PFSK-1 (cell line): Measurements from ENCODE around the genes CACNA1D, CACNA2D3 and ERC2.

- RRBS = no CpG with 5 or more reads among the region's 9 CpGs
Observed at GRCh38 chr3:53166802-53167350, 5.9 kb downstream of the PRKCD start.

- RRBS = no CpG with 5 or more reads among the region's 7 CpGs
Observed at GRCh38 chr3:53186156-53186347, 25.0 kb downstream of the PRKCD start.

DNA sequence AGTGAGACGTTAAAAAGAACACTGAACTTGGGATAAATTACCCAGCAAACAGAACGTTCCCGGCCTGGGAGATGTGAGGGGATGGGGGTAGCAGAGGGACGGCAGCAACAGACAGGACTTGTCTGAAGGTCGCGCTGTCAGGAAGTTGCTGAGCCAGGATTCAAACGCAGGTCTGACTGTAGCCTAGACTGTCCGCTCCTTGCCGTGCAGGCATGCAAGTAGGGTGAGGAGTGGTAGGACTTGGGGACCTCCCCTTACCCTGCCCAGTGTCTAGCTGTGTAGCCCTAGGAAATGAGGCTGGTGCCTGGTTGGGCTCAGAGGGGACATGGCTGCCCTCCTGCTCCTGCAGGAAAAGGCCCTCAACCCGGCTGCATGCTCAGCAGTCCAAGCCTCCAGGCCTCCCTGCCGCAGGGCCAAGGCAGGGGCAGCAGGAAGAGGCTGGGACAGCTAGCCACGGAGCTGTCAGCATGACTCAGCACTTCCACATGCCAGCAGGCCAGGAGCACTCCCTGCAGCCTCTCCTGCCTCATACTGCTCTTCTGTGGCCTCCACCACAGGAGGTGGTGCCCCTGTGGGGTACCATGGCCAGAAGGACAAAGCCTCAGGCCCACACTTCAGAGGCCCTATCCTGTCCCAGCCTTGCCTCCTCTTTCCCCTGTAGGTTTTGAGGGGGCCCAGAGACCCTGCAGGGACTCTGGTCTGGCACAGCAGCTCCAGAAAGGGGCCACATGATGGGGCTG lies 19.8 kb downstream of the TKT start:
- RRBS = no CpG with 5 or more reads among the region's 12 CpGs

DNA sequence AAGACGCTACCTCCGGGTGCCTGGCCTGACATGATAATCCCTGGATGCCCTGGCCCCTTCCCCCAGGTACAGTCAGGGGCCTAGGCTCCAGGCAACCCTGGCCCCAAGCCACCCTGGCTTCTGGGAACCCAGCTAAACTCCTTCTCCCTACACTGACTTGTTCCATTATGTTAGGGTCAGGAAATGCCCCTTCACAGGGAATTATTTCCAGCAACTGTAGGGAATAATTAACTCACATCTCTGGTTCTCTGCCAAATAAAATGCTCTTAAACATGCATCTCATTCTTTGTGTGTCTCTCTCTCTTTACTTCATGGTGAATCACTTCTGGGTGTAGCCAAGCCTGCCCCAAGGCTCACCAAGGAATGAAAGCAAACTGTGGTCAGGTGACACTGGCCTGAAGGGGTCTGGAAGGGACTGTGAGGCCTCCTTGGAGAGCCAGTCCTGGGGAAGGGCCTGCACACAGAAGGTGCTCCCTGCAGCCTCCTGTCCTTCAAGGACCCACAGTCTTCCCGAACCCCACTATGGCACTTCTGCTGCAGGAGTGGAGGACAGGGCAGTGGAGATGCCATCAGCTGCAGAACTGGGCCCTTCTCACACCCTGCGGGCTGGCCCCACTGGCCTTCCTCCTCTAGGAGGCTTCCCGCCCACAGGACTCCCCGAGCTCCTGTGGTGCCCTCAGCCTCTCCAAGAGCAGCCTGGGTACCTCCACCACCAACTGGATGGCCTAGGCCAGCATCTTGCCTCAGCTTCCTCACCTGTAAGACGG lies 17.6 kb downstream of the TKT start:
- RRBS = no CpG with 5 or more reads among the region's 7 CpGs

DNA sequence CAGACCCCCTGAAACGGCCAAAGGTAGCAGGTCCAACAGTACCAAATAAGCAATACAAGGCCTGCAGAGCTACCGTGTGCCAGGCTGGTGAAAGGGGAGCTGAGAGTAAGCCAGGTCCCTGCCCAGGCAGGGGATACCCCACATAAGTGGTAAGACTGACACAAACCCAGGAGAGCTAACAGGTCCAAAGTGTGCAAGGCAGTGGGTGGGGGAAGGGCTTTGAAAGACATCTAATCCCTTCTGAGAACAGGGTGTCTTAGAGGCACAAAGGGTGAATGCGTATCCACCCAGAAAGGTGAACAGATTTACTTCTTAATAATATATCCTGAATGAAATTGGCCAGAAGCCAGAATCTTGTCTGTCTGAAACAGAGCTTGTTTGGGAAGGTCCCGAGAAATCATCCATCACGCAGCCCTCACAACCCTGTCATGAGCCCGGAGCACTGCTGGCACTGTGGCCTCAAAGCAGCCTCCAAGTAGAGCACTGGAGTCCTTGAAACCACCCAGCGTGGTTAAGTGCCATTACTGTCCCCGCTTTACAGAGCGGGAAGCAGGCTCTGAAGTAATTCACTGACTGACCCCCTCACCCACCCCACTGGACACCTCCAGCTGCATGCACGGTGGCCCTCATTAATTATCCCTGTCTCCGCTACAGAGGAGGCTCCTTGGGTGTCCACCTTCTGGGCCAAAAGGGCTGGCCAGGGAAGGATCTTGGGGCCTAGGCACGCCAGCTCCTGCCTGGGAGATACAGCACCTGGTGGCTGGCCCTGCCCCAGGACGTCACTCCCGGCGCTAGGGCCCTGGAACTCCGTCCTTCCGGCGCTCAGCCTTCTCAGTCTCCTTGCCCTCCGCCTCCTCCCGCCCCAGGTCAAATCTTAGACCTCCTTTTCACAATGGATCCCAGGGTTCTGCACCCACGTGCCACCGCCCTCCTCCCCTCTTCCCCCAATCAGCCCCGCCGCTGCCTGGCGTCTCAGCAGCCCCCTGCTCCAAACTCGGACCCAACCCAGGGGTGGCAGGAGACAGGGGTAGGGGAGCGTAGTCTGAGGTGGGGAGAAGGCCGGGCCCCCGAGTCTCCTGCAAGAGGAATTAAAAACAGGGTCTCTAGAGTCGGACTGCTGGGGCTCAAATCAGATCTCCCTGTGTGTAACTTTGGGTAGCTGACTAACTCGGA lies 1.2 kb downstream of the TKT start:
- RRBS = no CpG with 5 or more reads among the region's 31 CpGs

DNA sequence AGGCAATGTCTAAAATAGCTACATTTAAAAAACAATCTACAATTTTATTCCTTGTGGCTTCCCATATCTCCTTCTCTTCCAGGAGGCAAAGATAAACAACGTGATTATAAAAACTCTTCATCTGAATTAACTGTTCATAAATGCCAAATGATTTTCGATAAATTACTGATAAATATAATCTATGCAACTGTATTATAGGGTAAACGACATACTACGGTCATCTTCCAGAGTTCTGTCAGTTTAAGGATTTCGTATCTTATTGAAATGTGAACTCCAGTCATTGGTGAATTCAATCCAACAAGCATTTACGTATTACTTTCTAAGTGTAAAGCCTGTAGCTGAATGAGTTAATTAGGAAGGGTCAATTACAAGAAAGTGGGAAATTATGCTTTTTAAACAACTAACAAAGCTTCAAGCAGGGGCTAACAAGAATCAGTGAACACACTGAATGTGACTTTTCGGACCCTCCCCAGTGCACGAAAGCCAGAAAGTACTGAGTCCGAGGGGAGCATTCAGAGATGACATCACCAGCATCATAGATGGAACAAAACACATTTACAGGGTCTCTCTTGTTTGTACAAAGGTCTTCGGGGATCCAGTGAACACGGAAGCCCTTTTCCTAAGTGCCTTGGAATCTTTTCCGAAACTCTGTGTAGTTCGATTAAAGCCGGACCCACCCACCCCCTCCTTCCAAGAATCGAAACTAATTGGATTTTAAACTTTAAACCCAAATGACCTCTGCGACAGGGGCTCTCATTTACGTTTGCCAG lies 970 bp downstream of the DCP1A start:
- RRBS = no CpG with 5 or more reads among the region's 17 CpGs

GRCh38 chr3:53493624-53494756 lies at the start of gene CACNA1D:
TSS of gene CACNA1D (plus strand) at chr3:53494611.
- RRBS = 9% methylated on average over 88 of the region's 129 CpGs

- RRBS = no CpG with 5 or more reads among the region's 11 CpGs
Observed at GRCh38 chr3:53749260-53749894, 96.8 kb downstream of the CHDH start.

GRCh38 chr3:53804823-53805500 lies 41.3 kb downstream of the CHDH start:
- RRBS = 26% methylated on average over 2 of the region's 13 CpGs

DNA sequence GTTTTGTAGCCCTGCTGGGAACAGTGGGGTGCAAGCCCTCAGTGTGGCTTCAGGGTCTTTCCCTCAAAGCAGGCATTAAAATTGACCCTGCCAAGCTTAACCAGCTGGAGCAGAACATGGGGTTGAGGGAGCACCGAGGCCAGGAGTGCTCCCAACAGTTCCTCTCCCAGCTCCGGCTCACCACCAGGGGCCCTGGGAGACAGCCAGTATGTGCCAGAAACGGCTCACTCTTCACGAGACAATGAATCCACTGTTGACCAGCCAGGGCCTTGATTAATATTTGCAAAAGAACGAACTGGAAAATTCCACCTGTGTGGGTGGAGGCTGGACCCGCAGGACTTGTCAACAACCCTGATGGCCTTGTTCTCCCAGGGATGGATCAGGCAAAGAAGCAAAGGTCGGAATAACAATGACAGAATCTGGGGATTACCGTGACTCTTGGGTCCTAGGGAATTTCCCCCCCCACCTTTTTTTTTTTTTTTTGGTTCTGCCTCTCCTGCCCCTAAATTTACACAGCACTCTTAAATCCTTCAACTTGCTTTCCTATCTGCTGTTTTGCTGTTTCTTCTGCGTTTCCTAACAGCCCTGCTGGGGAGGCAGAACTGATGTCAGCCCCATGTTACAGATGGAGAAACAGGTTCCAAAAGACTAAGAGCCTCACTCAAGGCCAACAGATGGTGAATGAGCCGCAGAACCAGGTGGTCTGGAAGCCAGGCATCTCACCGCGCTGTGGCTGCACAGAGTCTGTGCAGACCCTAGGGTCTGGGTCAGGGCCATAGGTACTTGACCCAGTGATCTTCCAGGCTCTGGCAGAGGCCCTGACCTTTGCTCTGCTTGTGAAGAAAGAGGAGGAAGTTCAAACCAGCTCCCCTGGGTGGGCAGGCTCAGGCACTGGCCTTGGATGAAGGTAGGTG lies 3.2 kb downstream of the CHDH start:
- RRBS = no CpG with 5 or more reads among the region's 12 CpGs

DNA sequence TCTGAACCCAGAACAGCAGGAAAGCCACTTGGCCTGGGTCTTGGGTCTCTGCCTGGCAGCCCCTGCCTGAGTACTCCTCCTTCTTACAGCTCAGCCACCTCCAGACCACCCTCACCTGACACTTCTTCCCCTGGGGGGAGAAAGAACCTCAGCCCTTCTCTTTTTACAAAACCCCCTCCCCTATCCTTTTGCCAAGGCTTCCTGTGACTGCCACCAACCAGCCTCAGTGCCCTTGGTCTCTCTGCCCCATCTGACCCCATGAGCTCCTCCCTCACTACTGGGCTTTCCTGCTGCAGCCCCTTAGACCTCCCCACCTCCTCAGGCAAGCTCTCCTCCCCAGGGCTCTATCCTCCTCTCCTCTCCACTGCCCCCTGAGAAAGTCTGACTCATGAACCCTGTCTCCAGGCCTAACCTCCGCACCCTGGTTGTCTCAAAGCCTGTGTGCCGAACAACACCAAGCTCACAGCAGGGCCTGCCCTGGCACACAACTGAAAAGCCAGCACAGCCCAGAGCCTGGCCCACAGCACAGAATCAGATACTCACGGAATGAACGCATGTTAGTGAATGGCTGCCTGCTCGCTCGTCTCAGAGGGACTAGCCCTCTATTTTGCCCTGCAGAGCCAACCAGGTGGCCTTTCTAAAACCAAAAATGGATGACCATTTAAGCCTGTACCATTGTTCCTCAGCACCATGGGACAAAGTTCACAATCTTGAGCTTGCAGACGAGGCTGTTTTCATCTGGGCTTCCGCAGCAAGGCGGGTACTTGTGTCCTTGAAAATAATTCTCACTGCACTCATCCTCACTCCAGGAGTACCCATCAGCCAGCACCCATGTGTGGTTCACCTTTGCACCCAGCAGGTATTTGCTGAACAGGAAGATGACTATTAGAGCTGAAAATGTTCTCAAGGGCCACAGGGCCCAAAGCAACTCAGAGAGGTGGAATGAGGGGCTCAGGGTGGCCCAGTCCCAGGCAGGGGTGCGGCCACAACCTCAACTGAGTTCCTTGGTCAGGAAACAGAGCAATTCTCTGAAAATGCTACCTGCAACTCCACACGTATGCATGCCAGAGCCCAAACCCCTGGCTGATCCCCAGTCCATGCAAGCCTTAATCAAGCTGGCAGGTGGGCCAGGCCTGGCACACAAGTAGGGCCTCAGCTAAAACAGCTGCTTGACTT lies 1.7 kb downstream of the CHDH start:
- RRBS = no CpG with 5 or more reads among the region's 11 CpGs

DNA sequence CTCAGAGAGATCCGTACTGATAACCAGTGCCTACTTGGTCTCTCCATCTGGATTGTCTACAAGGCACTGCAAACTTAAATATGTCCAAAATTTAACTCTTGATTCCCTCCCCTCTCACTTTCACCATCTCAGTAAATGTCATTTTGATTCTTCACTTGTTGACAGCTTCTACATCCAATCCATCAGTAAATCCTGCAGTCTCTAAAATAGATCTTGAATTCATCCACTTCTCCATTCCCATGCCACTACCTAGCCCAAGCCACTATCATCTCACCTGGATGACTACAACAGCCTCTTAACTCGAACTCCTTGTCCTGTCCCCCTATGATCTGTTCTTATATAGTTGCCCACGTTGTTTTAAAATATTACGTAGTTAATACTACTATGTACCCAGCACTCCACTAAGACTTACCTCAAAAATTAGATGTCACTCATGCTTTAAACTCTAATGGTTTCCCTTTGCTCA lies 686 bp upstream of the ACTR8 start:
- RRBS = no CpG with 5 or more reads among the region's 4 CpGs

DNA sequence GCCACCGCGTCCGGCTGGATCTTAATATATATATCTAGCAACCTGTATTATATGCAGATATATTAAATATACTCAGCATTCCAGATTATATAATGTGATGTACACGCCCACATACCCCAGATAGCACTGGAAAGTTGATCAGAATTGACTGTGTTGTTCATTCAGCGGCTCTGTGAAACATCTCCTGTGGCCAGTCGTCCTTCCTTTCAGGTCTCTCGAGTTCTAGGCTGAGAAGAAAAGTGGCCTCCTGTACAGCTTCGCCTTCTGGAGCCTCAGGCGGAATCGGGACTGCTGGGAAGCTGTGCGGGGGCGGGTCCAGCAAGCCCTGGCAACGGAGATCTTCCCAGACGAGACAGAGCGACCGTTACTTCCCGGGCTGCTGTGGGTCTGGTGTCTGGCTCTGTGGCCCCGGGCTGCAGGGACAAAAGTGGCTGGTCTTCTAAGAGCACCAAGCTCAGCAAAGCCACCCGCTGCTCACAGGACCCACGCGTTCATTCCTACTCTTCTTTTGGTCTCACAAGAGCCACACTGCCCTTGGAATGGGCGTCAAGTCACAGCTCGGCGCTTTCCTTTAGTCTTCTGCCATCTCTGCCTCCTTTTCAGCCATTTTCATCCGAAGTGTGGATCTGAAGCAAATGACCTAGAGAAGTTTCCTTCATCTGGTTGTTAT lies 88.6 kb upstream of the CACNA2D3 start:
- RRBS = no CpG with 5 or more reads among the region's 25 CpGs

GRCh38 chr3:54122525-54122899 lies at the start of gene CACNA2D3:
TSS of gene CACNA2D3 (plus strand) at chr3:54122552.
- RRBS = 25% methylated on average over 10 of the region's 59 CpGs

DNA sequence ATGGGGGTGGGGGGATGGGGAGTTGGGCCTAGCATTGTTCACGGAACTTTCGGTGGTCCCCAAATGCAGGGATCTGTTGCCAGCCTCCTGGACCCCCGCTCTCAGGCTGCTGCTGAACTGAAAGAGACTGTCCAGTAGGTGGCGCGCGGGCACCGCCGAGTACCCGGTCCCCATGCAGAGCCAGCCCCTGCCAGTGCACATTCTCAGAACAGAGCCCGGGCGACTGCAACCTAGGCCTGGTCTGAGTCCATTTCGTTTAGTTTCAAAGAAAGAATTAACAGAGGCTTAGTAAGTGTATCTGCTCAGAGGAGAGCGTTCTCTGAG lies 74.0 kb downstream of the LRTM1 start:
- RRBS = 4% methylated on average over 2 of the region's 13 CpGs

DNA sequence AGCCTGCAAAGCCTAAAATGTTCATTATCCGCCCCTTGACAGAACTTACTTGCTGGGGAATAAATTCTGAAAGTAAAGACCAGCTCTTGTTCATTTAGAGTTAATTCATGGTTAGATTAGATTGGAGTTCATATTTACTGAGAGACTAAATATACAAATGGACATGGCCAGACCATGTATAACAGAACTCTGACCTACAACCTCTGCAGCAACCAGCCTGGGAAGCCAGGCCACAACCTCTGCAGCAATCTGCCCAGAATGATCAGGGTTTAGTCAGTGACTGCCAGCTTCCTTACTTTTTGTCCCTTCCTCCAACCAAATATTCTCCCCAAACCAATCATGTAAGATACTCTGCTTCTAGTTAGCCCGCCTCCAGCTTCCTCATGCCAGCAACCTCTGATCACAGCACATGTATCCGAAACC lies 102.5 kb downstream of the ERC2 start:
- RRBS = no CpG with 5 or more reads among the region's 3 CpGs

DNA sequence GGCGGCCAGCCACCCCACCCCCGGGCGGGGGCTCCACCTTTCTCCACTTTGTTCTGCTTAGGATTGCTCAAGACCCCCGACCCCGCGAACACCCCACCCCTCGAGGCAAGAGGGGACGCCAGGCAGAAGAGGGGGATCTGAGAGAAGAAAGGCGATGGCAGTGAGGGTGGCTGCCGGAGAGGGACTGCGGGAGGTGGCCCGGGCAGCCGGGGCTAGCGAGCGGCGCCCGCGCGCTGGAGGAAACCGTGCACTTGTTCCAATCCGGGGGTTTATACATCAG lies 563 bp downstream of the ERC2 start:
- RRBS = 2% methylated on average over 9 of the region's 21 CpGs

DNA sequence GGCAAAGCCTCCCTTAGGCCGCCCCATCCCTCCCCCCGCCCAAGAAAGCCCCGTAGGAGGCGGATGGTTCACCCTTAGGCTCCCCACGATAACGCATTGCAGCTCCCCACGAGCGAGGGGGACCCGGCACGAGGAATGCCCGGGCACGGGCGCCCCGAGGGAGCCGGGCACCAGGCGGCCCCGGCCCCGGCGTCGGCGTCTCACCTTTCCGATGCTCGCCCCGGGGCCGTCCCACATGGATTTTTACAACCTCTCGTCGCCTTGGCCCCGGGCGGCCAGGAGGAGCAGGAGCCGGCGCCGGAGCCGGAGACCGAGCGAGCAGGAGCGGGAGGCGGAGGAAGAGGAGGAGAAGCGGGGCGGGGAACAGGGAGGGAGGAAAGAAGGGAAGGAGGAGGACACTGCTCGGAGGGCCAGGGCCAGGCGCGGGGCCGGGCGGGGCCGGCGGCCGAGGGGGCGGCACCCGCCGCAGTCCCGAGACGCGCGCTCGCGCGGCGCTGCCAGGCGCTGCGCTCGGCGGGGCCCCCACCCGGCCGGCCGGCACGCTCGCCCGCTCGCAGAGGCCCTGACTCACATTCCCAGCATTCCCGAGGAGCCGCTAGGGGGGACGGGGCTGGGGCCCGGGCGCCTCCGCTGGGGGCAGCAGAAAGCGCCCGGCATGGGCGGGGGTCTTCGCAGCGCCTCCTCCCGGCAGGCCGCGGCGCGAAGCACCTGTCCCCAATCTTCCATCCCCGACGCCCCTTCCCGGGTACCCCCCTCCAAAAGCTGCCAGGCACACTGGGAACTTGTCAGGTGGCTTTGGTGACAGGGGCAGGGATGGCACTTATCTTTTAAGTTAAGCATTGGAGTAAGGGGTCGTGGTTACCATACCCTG lies at the start of gene ERC2:
ERC2 (minus strand) TSS at position 424 of the 871 bp plus-strand sequence.
- RRBS = 3% methylated on average over 32 of the region's 89 CpGs

- RRBS = no CpG with 5 or more reads among the region's 31 CpGs
Observed at GRCh38 chr3:56557334-56558420, 702 bp downstream of the CCDC66 start.

DNA sequence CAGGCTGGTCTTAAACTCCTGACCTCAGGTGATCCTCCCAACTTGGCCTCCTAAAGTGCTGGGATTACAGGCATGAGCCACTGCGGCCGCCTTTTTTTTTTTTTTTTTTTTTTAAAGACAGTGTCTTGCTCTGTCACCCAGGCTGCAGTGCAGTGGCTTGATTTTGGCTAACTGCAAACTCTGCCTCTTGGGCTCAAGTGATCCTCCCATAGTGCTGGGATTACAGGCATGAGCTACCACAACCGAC lies 39.1 kb upstream of the TASOR start:
- RRBS = no CpG with 5 or more reads among the region's 3 CpGs